Neuron (in vitro differentiated cells): ENCODE data around the genes TRIM64, MTNR1B and SRSF8.

DNA sequence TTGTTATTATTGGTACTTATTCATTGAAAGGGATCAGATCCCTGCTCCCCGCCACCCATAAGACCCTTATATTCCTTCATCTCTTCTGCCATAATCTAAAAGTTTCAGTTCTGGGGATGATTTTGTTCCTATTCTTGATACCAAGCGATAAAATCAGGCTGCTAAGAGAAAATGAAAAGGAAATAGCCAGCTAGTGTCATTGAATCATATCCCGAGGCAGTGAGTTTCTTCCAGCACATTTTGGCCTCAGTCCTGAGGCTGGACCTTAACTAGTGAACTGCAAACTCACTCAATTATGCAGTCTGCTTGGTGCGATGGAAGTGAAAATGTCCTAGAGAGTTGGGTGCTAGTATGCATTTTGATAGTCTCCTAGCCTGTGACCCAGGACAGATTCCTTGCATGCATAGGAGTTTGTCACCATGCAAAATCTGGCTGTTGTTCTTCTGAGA, 102.8 kb downstream of the CCDC81 start:
- PRO-cap, result no peak

DNA sequence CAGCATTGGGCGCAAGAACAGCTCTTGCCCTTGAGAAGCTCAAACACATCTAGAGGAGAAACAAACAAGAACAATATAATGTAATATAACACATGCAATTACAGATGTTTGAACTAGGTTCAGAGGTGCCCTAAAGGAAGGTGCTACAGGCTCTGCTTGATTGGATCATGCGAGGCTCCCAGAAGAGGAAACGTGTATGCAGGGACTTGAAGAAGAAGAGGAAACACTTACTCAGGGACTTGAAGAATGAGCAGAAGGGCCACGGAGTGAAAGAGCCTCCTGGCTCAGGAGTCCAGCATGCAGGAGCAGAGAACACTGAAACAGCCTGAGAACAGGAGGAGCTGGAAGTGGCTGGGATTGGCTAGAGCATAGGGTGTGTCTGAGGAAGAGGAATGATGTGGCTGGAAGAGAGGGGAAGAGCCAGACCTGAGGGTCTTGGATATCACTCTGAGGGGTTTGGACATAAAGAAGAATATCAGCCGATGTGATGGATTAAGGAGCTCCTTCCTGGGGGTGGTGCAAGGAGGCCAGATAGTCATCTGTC, 17.0 kb downstream of the FZD4 start:
- PRO-cap, result no peak

- PRO-cap, result no peak
Measured at GRCh38 chr11:87024353-87024552, 13.5 kb upstream of the TMEM135 start.

GRCh38 chr11:87266380-87267106, 228.8 kb downstream of the TMEM135 start:
- PRO-cap, result no peak

- PRO-cap, result no peak
Measured at GRCh38 chr11:87302838-87303180, 265.1 kb downstream of the TMEM135 start.

GRCh38 chr11:89381066-89381514, 110.1 kb downstream of the NOX4 start:
- PRO-cap, result no peak

- PRO-cap, result no peak
Measured at GRCh38 chr11:89965683-89966217, at the start of gene TRIM64. Gene TRIM64 (plus strand): TSS chr11:89966037.

- PRO-cap, result no peak
Measured at GRCh38 chr11:90239879-90240784, 17.3 kb upstream of the CHORDC1 start.

DNA sequence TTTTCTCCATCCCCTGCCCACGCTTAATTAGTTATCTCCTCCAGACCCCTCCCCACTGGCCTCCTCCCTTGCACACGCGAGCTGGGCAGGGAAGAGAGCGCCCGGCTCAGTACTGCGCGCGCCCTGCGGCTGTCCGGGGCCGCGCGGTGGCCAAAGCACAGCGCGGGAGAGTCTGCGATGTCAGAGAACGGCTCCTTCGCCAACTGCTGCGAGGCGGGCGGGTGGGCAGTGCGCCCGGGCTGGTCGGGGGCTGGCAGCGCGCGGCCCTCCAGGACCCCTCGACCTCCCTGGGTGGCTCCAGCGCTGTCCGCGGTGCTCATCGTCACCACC, at the start of gene MTNR1B:
TSS of gene MTNR1B (plus strand) at position 103 of the 330 bp plus-strand sequence.
- PRO-cap, result no peak

- PRO-cap, result no peak
Measured at GRCh38 chr11:93477669-93478383, 65.4 kb downstream of the SMCO4 start.

DNA sequence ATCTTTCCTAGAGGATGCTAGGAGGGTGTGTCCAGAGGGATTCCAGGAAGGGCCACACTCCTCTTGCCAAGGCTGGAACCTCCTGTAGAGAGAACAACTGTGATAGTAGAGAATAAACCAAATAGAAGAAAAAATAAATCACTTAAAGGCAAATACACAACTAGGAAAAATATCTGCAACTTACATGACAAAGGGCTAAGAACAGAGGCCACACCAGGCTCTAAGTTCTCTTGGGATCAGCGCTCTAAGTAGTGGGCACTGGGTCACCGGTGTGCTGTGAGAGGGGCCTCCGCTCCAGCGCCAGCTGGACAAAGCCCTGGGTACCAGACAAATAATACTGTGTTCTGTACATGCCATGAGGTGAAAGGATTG, 64.0 kb downstream of the SMCO4 start:
- PRO-cap, result no peak

GRCh38 chr11:93499177-93499506, 44.0 kb downstream of the SMCO4 start:
- PRO-cap, result no peak

DNA sequence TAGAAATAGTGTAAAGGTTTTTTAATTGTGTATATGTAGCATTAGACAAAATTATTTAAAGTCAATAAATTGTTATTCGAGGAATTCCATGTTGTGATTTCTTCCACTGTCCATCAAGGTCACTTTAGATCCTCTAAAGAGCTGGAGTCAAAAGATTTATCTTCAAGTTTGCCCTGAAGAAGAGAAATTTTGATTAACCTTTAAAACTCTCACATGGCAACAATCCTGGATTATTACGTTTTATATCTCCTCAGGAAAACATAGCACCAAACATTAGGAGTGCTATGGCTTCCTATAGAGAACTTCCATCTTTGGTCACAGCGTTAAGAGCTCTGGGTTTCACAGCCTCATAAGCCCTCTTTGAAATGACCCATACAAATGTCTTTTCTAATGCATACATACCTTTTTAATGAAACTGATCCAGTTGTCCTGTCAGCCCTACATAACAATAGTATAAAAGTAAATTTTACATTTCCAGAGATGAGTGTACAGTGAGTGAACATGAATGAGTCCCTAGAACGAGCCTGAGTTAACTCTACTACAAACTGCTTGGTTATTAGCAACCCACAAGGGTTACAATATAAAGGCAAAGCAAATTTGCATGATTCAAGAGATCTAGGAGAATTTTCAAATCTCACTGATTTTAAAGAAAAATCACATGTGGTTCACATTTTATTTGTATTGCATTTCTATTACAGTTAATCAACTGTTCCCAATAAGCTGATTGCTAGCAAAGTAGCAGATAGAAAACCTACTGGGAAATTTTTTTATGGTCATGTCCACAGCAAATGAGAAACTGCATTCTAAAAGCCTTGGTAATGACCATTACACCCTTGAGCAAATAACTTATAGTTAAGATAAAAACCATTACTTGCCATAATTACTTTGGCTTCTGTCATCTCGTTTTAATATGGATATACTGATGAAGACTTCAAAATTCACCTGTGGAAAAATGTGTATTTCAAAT, 10.7 kb downstream of the TAF1D start:
- PRO-cap, result no peak

GRCh38 chr11:94118980-94119280, 9.7 kb upstream of the PANX1 start:
- PRO-cap, result no peak

DNA sequence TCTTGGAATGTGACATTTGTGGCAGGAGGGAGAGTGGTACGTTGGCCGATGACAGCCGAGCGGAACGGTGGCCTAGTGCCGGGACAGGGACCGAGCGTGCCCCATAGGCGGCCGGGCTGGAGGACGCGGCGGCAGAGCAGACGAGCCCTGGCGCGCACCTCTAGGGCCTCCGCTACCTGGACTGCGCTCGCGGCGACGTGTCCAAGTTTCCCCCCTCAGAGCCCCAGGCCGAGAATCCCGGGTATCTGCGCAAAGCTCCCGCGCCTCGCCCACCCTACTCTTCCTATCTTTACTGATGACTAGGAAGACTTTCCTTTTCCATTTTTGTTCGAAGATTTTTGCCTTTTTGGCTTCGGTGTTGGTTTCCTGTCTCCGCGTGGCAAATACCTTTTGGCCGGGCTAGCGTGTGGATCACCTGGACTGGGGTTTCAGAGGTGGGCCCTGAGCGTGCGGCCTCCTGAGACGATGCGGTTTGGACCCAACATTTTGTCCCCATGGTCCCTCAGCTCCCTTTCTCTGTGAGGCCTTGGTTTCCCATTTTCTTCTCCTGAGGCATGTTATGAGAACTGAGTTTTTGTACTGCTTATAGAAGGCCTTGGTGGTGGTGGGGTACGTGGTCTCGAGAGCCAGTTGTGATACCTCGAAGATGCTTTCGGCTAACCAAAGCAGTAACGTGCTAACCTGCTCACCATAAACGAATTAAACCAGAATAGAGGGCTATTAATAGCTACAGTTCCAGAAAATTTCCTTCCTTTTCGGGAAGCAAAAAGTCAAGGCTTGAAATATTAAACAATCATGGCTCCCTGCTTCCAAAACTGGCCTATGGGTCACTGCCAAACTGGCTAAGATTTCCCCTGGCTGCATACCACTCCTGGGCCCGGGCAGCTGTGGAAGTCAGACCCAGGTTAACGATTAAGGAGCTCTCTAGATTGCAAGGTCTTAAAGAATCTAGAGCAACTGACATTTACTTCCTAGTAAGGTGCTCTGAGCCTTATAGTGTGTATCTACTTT, 1.4 kb downstream of the AMOTL1 start:
- PRO-cap, result bidirectional peak, plus-strand start at position 104 of the sequence, minus-strand start at position 183 of the sequence

GRCh38 chr11:94795828-94796292, 27.7 kb downstream of the AMOTL1 start:
- PRO-cap, result no peak

GRCh38 chr11:94876600-94877248, 96.6 kb downstream of the CWC15 start:
- PRO-cap, result no peak

- PRO-cap, result no peak
Measured at GRCh38 chr11:94933122-94933640, 40.2 kb downstream of the CWC15 start.

DNA sequence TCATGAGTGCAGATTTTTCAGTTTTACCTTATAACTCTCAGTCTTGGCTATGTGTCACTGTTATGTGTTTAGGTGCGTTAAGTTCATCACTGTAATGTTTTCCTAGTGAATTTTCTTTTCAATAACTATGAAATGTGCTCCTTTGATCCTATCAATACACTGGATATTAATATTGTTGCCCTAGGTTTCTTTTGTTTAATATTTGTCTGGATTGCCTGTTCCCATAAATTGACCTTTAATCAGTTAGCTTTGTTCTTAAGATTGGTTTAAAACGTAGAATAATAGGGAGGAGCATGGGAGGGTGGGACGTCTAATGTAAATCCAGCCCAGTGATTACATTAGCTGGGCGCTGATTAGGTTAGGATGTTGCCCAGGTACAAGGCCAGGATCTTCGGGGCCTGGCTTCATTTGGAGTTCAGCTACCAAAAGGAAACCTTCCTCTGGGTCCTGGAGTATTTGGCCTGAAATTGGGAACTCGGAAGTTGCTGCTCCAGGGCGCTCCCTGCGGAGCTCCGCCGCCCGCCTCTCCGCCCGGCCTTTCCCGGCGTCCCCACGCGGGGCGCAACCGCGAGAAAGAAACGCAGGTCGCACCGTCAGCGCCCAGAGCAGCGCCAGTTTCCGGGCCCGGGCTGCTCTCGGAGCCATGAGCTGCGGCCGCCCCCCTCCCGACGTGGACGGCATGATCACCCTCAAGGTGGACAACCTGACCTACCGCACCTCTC, at the start of gene SRSF8:
TSS of gene SRSF8 (plus strand) at position 336 of the 722 bp plus-strand sequence.
- PRO-cap, result unidirectional peak, plus-strand start at position 336 of the sequence; bidirectional peak, plus-strand start at position 408 of the sequence, minus-strand start at position 396 of the sequence; unidirectional peak, plus-strand start at position 408 of the sequence; bidirectional peak, plus-strand start at position 614 of the sequence, minus-strand start at position 548 of the sequence

- PRO-cap, result no peak
Measured at GRCh38 chr11:95091661-95092302, 2.1 kb downstream of the ENDOD1 start.